Gastrocnemius medialis (tissue), 3 donors: ENCODE results near the genes HBS1L and MAP7.

- PRO-cap, result no peak
- RAMPAGE, long total RNA, 3 experiments, result no peak in any of the 3 experiments
These were observed 123.5 kb upstream of the SLC2A12 start for GRCh38 chr6:134176090-134176251.

DNA sequence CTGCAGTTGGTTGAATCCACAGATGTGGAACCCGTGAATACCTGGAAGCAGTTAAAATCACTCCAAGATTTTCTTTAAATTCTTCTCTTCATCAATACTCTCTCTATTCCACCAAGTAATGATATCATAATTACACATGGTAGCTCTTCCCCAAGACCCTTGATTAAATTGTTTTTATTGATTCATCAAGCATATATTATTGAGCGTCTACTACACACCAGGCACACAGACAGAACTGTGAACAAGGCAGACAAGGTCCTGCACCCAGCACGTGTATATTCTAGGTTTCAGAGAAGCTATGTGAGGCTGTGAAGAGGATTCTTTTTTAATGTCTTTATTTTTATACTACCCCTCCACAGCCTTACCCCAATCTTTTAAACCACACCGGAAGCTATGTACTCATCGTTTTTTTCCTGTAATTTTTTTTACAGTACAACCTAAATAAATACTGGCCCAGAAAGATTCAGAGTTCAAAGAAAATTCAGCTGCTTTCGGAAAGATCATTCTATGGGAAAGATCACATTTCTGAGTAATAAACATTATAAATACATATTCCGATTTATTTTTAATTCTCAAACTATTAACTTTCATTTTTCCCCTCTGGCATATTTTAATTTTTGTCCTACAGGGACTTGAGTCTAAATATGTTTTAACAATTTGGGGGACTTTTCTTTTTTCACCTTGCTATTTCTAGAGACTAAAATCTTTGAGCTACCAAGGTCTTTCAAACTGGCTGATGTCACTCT lies 10.0 kb downstream of the SGK1 start:
- PRO-cap, result no peak
- RAMPAGE, long total RNA, 3 experiments, result no peak in any of the 3 experiments

DNA sequence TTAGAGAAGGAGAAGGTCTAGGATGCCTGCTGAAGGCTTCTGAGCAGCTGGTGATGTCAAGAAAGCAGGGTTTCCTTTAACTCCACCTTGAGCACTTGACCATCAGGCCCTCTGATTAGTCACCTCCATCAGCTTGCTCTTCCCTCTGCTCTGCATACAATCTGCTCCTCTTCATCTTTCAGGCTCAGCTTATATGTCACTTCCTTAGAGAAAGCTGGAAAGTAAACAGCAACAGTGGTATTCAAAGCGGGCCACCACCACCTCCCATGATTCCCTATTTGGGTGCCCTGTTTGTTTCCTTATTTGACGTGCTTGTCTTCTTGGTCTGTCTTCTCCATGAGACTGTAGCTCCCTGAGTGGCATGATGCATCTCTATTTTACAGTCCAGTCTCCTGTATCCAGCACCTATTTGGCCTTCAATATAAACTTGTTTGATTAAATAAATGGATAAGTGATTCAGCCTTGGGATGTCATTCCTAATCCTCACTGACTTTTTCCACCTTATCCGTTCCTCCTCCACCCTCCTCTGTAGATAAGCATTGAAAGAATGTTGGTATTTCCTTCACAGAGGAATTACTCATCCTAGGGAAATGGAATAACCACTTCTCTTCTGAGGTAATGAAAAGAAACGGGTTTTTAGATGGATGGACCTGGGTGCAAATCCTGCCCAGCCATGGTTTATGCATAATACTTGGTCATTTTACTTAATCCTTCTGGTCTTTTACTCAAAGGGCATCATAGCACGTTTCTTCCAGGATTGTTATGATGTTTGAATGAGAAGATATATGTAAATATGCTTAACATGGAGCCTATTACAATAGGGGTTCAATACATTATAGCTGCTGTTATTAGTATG lies 102.9 kb upstream of the SGK1 start:
- PRO-cap, result no peak
- RAMPAGE, long total RNA, 3 experiments, result no peak in any of the 3 experiments

DNA sequence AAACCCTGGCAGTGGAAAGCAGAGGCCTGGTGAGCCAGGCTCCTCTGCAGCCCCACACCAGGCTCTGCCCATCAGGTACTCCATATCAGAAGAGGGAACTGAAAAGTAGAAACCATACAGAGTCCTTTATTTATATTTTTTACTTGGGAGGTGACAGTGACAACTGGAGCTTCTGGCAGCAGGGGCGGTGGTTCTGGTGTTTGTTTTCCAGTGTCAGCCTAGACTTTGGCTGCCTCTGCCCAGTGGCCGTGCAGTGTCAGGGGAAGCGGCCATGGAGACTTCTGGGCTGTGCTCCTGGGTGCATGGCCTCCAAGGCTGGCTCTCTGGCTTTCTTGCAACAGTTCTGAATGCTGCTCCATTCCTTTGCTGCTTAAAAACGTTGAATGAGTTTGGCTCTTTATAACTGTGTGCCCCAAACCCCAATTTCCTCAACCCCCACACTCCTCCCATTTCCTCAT lies 140.9 kb upstream of the SGK1 start:
- PRO-cap, result no peak
- RAMPAGE, long total RNA, 3 experiments, result no peak in any of the 3 experiments

- PRO-cap, result no peak
- RAMPAGE, long total RNA, 3 experiments, result no peak in any of the 3 experiments
These were observed 206.1 kb upstream of the SGK1 start for GRCh38 chr6:134523931-134524417.

DNA sequence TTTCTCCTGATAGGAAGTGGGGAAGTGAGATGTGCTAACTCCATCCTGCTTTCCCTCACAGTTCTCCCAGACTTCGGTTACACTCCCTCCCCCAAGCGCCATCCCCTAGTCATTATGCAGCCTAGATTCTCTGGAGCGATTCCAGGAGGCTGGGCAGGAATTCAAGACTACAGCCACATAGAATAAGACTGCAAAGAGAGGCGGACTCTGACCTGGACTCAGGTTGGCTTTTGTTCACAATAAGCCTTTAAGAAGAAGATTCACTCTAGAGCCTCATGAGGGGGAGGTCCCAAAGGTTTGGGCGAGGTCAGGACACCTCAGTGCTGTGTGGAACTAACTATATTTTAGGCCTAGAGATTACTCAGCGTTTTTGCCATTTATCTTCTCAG lies 271.3 kb downstream of the ALDH8A1 start:
- PRO-cap, result no peak
- RAMPAGE, long total RNA, 3 experiments, result no peak in any of the 3 experiments

GRCh38 chr6:134689261-134689547 lies 260.7 kb downstream of the ALDH8A1 start:
- PRO-cap, result no peak
- RAMPAGE, long total RNA, 3 experiments, result no peak in any of the 3 experiments

- PRO-cap, result no peak
- RAMPAGE, long total RNA, 3 experiments, result no peak in any of the 3 experiments
These were observed 119.0 kb downstream of the ALDH8A1 start for GRCh38 chr6:134830793-134831395.

DNA sequence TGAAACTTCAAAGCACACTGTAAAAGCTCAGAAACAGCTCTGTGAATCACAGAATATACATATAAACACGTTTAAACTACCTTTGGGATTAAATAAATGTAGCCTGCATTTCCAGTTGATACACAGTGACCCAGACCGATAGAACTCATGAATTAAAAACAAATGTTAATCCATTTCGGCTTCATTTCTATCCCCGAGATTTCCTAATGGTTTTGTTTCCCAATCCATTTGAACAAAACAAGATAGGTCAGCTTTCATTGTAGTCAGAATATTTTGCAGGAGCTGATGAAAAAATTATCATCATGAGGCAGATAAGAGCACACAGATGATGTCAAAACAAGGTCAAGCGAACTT lies 96.3 kb downstream of the ALDH8A1 start:
- PRO-cap, result no peak
- RAMPAGE, long total RNA, 3 experiments, result no peak in any of the 3 experiments

GRCh38 chr6:134896749-134897248 lies 53.1 kb downstream of the ALDH8A1 start:
- PRO-cap, result no peak
- RAMPAGE, long total RNA, 3 experiments, result no peak in any of the 3 experiments

- PRO-cap, result no peak
- RAMPAGE, long total RNA, 3 experiments, result no peak in any of the 3 experiments
These were observed 19.4 kb downstream of the ALDH8A1 start for GRCh38 chr6:134930478-134931005.

DNA sequence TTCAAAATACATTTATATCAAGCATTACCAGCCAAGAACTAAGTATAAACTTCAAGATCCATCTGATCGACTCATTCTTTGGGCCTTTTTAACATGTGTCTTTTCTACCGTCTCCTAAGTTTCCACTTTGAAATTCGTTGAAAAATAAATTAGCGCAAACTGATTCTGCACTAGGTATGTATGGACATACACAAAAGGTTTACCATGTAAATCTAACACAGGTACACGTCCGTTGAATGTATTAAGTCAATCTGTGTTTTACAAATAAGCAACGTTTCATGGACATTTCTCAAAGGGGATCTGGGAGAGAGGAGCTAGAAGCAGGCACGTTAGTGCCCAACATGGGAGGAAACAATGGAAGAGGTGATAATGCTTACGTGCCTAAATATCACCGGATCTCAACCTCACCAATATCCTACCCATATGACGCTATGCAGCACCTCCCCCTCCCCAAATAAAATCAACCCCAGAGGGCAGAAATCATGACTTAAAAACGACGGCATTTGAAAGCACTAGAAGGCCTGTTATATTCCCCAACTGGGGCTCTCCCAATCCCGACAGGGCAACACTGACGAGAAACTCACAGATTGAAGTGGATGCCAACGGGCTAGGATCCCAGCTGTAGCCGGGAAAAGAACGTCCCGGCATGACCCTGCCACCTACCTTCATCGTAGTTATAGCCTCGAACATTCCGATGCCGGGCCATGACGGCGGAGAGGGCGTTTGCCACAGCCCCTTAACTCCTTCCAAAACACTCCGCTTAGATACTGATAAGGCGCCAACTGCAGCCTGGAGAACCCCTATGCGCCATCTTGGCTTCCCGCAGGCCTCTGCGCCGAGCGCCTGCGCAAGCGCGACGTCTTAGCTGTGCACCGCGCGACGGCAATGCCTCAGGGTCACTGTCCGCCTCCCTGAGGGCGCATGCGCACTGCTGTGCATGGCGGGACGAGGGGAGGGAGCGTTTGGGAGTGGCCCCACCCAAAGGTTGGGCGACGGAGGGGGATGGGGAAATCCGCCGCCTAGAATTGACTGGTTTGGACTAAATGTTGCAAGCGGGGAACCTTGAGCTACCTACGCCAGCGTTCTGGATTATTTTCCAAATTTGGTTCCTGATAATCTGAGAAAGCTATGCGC lies at the start of gene HBS1L:
HBS1L (minus strand) TSS at position 837 of the 1,134 bp plus-strand sequence.
- PRO-cap, result bidirectional peak, plus-strand start at position 936 of the sequence, minus-strand start at position 834 of the sequence
- RAMPAGE, long total RNA, 3 experiments, result start-site peak on the minus strand in 3 of 3 experiments, centred at positions 830 to 831 of the sequence, 923 to 1,498 reads per replicate

GRCh38 chr6:135163254-135163582 lies 17.9 kb upstream of the MYB start:
- PRO-cap, result no peak
- RAMPAGE, long total RNA, 3 experiments, result no peak in any of the 3 experiments

- PRO-cap, result no peak
- RAMPAGE, long total RNA, 3 experiments, result no peak in any of the 3 experiments
These were observed 37.4 kb downstream of the MYB start for GRCh38 chr6:135218250-135219216.

DNA sequence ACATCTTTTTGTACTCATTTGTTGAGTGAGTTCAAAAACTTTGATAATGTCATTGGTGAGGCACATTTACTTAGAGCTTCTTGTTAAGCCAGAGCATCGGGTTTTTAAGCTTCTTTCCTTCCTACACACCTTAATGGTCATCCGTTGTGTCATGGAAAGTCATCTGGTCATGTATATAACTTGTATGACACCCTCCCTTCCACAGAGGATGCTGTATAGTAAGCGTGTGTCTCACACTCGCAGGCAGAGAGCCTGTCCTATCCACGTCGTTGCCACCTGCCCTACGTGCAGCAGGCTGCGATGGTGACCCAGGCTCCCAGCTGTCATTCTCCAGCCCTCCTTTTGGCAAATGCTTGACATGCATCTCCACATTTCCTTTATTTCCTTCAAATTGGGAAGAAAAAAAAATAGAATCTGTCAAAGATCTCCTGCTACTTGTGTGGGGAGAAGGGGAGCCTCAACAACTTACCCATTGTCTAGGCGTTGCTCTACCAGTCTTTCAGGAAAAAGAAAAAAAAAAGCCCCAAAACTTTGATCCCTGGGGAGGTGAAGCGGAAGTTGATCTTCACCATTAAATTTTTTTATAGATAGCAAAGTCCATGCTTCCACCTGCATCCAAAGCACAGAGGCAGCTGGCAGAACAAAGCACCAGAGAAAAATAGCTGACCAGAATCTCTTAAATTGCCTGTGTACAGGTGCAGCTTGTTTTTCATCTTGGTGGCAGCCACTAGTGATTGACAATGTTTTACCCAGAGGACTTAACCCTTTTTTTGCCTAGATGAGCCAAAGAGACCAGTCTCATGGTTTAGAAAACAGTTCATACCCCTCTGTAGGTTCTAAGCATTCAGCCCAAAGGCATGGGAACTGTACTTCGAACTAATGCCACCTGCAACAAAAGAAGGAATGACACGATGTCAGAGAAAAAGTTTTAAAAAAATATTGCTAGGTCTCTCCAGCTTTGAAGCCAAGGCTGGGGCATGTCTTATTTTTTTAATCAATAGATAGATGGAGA lies 85.8 kb downstream of the MYB start:
- PRO-cap, result no peak
- RAMPAGE, long total RNA, 3 experiments, result no peak in any of the 3 experiments

DNA sequence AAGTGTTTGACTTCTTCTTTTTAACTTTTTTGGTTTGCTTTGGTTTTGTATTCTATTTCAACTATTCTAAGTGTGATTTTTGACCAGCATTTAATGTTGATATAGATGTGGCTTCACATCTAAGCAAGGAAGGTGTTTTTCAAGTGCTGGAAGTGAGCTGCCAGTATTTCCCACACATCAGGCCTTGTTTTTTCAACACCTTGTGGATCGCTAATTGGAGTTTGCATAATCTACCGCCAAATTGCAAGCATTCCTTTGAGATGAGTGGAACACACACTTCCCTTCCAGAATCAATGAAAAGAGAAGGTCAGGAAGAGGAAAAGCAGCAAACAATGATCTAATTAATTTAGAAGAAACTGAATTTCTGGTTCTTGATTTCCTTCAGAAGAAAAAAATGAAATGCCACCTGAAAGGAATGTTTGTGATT lies 182.5 kb downstream of the MTFR2 start:
- PRO-cap, result no peak
- RAMPAGE, long total RNA, 3 experiments, result no peak in any of the 3 experiments

GRCh38 chr6:136268787-136270048 lies 19.1 kb upstream of the MTFR2 start:
- PRO-cap, result no peak
- RAMPAGE, long total RNA, 3 experiments, result no peak in any of the 3 experiments

GRCh38 chr6:136383225-136383705 lies 93.6 kb upstream of the BCLAF1 start:
- PRO-cap, result no peak
- RAMPAGE, long total RNA, 3 experiments, result no peak in any of the 3 experiments

DNA sequence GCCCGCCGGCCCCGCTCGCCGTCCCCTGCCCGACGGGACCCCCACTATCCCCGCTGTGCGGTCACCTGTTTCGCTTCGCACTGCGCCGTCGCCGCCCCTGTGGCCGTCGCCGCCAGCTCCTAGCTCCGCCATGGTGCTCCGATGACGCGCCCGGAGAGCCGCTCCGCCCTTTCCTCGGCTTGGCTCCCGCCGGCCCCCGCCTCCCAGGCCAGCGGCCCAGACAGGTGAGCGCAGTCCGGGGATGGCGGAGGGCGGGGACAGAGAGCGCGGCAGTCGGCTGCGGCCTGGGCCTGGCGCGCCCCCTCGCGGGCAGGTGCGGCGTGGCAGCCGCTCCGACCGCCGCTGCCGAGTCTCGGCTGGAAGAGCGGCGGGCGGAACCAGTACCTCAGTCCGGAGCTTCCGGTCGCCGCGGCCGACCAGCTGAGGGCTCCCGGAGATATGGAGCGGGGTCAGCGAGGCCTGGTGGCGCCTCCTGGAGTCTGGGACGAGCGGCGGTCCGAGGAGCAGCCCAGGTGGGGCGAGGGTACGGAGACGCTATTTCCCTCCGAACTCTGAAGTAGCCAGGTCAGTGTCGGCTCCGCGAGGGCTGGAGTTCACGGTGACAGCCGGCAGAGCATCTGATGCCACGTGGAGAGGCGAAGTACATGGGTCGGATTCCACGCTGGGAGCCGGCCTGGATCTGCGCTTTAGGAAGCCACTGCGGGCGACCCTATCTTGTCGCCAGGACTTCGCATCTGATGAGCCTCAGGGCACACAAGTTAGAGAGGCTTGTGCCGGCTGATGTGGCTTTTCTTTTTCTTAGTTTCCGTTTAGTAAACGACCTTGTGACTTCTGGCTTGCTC lies at the start of gene MAP7:
MAP7 (minus strand) TSS at position 146 of the 842 bp plus-strand sequence.
- PRO-cap, result no peak
- RAMPAGE, long total RNA, 3 experiments, result start-site peak on the minus strand in 2 of 3 experiments, centred at positions 148 to 150 of the sequence, 25 to 41 reads per replicate

- PRO-cap, result no peak
- RAMPAGE, long total RNA, 3 experiments, result no peak in any of the 3 experiments
These were observed 13.2 kb upstream of the MAP7 start for GRCh38 chr6:136563340-136563851.